Zone of skin (tissue), 1 donor: ENCODE results near the gene PPFIA2.

DNA sequence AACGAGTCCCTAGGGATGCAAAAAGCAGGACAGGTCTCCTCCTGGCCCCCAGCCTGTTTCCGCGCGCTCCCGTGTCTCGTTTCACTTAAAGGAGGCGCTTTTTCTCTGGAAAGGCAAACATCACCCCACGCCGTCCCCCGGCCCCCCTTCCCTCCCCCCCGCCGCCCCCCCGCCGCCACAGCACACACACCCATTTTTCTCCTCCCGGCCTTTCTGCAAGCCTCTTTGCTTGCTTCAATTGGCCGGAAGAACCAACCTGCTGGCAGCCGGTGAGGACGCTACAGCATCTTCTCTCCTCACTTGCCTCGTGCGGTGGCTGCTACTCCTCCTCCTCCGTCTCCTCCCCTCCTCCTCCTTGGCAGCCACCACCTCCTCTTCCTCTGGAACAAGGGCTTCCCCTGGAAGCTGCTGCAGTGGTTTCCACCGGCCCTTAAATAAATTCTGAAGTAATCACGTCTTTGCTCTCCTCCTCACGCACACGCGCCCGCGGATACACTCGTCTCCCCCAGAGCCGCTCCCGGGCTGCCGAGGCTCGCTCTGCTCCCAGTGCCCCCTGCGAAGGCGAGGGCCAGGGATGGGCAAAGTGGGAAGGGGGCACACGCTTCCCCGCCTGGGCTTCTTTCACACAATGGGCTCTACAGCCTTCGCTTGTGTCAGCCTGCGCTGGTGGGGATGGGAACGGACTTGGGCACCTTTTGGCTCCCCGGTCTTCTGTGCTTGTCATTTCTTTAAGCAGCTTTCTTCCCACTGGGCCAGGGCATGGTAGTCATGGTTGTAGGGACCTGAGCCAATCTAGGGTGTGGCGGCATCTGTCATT is at the start of gene PPFIA2:
Gene PPFIA2 (minus strand): TSS at position 327 of the 817 bp plus-strand sequence.
- RRBS, result 3% methylated on average over 7 of the region's 42 CpGs

DNA sequence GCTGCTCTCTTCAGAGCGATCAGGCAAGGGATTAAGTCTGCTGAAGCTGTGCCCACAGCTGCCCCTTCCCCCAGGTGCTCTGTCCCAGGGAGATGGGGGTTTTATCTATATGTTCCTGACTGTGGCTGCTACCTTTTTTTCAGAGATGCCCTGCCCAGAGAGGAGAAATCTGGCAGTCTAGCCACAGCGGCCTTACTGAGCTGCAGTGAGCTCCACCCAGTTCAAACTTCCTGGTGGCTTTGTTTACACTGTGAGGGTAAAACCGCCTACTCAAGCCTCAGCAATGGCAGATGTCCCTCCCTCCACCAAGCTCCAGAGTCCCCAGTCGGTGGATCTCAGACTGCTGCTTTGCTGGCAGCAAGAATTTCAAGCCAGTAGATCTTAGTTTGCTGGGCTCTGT is 52.0 kb upstream of the TMTC2 start:
- RRBS, result no CpG with 5 or more reads among the region's 4 CpGs

GRCh38 chr12:82686273-82686768 is 385 bp upstream of the TMTC2 start:
- RRBS, result under 1% methylated on average over 3 of the region's 22 CpGs

GRCh38 chr12:85280341-85281015 is 458 bp downstream of the ALX1 start:
- RRBS, result 11% methylated on average over 8 of the region's 43 CpGs

DNA sequence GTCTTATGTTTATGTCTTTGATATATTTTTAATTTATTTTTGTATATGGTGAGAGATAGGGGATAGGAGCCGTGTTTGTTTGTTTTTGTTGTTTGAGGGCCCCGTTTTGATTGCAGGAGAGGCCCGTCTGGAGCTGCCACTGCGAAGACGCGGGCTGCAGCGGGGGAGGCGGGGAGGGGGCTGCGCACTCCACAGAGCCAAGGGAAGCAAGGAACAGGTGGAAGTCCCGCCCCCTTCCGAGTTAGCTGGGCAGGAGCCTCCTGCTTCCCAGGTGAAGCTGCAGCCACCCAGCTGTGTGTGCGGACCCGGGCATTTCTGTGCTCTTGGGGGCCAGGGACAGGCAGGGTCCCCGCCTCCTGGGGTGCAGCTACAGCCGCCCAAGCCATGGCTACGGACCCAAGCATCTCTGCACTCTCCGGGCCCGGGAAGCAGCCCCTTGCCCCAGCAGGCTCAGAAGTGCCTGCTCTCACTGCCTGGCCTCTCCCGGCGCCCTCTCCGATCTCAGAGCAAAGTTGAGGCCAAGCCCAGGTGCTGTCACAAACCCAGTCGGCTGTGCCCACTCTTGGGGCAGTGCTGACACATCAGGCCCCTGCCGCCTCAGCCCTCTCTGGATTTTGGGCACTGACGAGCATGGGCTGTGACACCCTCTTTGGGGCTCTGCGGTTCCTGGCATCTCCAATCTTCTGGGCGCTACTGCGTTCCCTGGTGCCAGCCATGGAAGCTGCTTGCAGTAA is 8.3 kb upstream of the MGAT4C start:
- RRBS, result 20% methylated on average over 4 of the region's 27 CpGs

GRCh38 chr12:86810810-86811216 is 554.6 kb upstream of the MGAT4C start:
- RRBS, result no CpG with 5 or more reads among the region's 1 CpG

GRCh38 chr12:87661880-87662339 is 367.3 kb downstream of the C12orf50 start:
- RRBS, result no CpG with 5 or more reads among the region's 4 CpGs

- RRBS, result no CpG with 5 or more reads among the region's 6 CpGs
Observed at GRCh38 chr12:88419051-88419415, 161.2 kb downstream of the KITLG start.

DNA sequence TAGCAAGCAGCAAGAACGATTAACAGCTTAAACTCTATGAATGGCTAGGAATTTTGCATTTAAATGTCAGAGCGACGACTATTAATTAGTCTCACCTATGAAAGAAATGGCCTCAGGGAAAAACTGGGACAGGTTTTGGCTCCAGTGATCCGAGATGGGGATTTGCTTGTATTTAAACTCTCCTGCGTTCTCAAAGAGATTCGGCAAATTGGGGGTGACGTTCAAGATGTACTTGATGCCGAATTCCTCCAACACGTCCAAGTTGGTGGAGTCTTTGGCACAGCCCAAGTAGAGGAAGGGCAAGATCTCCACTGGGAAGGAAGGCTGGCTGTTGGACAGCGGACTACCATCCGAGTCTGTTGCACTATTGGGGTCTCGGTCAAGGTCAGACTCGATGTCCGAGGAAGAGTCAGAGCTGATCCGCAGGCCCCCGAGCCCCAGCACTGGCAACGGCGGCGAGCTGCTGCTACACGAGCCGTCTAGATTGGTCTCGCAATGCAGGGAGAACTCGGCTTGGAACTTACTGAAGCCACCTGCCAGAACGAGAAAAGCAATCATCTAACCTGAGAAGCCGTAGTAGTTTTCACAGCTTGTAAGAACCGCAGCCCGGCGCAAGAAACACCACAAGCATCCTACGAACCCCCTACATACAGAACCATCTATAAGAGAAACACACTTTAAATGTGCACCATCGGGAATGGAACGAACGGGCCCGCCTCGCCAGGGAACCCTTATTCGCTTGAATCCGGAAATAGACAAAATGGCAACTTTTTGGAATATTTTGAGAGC is 1.6 kb downstream of the DUSP6 start:
- RRBS, result no CpG with 5 or more reads among the region's 36 CpGs

DNA sequence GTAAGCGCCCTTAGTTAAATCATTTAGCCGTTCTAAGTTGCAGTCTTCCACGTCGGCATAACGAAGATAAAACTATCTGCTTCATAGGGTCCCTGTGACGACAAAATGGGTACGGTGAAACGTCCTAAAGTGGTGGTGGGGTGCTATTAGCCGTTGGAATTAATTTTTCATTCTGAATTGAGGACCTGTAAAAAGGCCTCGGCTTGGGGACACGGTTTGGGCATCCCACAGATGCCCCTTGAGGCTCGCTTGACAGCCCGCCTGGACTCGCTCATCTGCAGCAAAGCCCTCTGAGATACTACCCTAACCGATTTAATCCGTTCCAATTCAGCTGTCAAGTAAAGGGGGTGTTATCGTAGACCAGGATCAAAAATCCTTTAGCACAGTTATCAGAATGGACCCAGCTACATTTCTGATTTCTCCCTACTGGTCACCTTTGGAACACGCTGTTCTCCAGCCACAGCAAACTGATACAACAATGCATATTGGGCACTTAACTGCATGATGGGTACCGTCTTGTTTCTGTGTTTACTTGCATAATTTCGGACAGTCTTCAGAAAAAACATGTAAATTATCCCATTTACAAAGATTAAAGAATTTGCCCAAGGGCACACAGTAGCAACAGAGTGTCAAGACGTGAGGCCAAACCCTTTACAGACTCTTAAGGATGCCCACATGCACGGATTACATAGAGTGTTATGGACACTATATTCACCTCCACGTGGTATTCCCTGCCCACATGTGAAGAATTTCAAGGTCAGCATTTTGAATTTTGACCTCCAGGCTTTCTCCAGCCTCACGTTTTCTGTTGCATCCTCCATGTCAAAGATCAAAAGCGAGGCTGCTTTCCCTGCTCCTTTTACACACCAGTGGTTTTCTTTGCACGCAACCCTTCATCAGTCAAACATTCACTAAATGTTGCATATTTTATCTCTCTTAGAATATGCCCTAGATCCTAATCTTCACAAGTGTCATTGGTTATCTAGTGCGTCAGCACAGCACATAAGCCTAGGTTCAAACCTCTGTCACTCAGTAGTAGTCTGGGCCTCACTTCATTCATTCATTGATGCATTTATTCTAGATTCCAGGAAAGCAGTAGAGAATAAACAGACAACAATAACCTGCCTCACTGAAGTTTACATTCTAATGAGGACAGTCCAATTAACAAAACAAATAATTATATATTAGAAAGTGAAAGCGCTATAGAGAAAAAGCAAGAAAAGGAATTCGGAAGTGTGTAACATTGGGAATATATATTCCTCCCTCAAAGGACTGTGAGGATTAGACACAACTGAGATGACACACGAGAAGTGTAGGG is 3.2 kb upstream of the DUSP6 start:
- RRBS, result no CpG with 5 or more reads among the region's 30 CpGs

DNA sequence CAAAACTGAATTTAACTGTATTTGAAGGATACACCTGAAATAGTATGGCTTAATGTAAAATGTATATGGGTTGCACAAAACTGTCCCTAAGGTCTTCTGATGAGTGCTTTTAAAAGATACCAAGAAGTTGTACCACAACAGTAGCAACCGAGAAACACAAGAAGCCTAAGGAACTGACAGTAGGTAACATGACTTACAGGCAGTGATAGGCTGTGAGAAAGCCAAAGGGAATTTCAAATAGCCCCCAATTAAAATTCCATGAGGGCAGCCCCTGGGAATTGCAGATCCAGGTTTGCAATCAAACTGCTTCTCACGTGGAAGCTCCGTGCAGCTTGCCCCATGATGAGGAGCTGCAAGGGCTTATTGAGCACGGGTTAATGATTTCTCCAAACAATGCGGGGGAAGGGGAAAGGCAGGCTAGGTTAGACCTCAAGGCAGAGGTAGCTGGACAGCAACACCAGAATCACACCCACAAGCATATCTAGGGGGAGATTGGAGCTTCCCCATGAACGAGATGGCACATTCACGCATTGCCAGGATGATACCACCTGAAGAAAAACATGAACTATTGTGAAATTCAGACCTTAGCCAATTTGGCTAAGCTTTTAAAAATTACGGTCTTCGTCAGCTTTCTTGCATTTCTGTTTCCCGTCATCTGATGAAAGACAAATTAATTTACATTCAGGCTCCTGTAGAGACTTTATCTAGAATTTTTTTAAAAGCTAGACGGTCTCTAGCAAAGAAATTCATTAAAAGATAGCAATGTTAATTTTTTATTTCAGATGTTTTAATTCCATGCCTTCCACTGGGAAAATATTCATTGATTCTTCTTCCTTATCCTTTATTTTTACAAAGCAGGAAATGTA is 5.0 kb upstream of the DUSP6 start:
- RRBS, result no CpG with 5 or more reads among the region's 11 CpGs

GRCh38 chr12:89375597-89376288 is 23.4 kb upstream of the DUSP6 start:
- RRBS, result no CpG with 5 or more reads among the region's 10 CpGs

DNA sequence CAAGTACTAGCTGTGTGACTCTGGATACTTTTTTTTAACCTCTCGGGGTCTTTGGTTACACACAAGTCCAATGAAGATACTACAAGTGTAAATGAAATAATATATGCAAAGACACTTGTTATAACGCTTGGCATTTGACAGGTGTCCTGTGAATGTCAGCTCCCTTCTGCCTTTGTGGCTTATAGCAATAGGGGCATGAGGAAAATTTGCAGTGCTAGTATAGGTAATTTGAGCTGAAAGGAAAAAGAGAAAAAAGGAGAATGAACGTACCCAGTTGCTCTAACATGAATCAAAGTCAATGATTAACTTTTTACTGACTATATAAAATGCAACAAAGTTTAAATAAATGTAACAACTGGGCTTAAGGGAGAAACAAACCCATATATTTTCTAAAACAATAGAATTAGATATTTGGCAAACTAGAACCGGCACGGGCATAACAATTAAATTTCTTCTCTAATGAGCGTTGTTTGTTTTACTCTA is 25.6 kb upstream of the DUSP6 start:
- RRBS, result no CpG with 5 or more reads among the region's 6 CpGs

- RRBS, result no CpG with 5 or more reads among the region's 2 CpGs
Observed at GRCh38 chr12:89383408-89383709, 31.1 kb upstream of the DUSP6 start.

GRCh38 chr12:89453925-89454951 is 70.4 kb downstream of the GALNT4 start:
- RRBS, result no CpG with 5 or more reads among the region's 7 CpGs

DNA sequence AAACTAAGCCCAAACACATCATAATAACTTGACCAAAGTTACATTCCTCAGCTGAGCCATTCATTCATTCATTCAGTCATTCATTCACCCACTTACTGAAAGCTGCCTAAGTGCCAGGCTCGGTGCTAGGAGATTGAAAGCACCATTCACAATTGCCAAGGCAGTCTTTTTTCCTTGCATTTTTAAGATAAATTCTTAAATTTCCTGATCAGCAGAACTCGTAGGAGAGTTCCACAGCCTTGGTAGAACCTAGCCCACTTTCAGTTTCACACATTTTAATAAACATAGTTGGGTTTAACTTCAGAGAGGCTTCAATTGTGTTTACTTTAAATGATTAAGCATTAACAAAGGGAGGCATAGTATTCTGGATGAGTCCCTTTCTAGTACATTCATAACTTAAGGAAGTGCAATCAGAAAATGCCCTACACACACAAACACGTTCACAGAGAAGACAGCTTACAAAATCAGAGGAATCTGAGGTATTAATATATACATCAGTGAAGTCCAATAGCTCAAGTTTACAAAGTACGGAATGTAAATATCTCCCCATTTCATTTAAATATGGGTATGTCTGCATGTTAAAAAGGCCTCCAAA is 2.9 kb downstream of the GALNT4 start:
- RRBS, result no CpG with 5 or more reads among the region's 4 CpGs

DNA sequence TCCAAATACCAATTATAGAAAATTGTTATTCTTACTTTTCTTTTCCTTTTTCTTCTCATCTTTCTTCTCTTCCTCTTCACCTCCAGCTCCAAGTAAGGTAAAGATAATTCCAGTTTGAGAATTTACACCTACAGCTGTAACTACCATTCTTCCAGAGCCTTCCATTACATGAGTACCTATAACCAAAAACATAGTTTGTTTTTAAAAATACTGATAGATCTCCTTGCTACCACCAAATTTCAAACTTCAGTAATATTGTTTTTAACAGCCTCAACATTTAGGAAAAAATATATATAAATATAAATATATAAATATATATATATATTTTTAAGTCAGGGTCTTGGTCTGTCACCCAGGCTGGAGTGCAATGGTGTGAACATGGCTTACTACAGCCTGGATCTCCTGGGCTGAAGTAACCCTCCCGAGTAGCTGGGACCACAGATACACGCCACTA is 78.1 kb downstream of the ATP2B1 start:
- RRBS, result no CpG with 5 or more reads among the region's 2 CpGs

DNA sequence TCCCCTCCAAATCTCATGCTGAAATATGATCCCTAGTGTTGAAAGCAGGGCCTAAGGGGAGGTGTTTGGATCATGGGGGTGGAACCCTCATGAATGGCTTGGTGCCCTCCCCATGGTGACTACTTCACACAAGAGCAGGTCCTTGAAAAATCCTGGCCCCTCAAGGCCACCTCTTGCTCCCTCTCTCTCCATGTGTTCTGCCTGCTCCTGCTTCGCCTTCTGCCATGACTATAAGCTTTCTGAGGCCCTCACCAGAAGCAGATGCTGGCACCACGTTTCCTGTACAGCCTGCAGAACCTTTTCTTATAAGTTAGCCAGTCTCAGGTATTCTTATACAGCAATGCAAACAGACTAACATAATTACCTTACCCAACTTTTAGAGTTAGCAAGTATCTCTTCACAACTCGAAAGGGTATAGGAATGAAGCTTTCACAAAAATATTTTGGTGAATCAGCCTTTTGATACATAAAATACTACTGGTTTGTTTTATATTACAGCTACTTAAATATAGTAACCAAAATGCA is 67.9 kb downstream of the ATP2B1 start:
- RRBS, result no CpG with 5 or more reads among the region's 3 CpGs

- RRBS, result no CpG with 5 or more reads among the region's 1 CpG
Observed at GRCh38 chr12:89690760-89691047, 17.9 kb downstream of the ATP2B1 start.

GRCh38 chr12:89694876-89696243 is 13.3 kb downstream of the ATP2B1 start:
- RRBS, result no CpG with 5 or more reads among the region's 10 CpGs